AG04449 (cell line): ENCODE data around the genes TEX47, ANKIB1 and GATAD1.

- RRBS: 2% methylated on average over 4 of the region's 15 CpGs
Measured at GRCh38 chr7:87218661-87219412, 695 bp downstream of the TMEM243 start.

DNA sequence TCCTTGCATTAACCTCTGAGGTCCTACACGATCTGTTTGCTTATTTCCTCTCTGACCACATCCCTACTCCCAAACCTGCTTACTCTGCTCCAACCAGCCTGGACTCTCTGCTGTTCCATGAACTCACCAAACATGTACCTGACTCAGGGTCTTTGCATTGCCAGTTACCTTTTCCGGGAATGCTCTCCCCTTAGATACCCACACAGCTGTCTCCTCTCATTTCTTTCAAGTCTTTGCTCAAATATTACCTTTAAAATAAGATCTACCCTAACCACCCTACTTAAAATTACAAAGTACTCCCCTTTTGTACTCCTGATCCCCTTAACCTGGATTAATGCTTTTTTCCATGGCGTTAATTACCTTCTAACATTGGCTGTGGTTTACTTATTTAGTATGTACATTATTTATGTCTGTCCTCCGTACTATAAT, 2.2 kb downstream of the ABCB4 start:
- RRBS: no CpG with 5 or more reads among the region's 4 CpGs

DNA sequence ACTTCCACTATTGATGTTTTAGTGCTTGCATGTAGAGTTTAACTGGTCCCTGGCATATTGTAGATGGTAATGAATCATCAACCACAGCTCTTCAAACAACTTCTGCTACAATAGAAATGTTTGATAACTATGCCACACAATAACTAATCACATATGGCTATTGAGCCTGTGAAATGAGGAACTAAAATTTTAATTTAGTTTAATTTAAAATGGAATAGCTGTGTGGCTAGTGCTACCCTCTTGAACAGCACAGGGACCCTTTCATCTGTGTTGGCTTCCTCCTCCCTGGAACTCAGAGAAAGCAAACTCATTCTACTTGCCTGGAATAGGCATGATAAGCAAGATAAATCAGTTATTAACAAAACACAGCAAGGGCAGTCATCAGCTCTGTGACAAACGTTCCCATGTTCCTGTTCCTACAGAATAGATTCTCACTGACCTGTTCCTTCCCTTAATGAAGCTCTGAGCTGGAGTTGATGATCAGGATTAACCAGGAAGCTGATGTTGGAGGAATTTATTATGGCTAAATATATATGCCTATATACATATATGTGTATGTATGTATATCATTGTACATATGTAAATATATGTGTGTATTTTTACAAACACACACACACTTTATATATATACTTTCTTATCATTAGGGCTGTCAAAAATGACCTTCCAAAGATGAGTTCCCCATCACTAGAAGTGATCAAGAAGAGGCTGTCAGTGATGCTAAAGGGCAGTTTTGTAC, 5.1 kb upstream of the SRI start:
- RRBS: no CpG with 5 or more reads among the region's 1 CpG

DNA sequence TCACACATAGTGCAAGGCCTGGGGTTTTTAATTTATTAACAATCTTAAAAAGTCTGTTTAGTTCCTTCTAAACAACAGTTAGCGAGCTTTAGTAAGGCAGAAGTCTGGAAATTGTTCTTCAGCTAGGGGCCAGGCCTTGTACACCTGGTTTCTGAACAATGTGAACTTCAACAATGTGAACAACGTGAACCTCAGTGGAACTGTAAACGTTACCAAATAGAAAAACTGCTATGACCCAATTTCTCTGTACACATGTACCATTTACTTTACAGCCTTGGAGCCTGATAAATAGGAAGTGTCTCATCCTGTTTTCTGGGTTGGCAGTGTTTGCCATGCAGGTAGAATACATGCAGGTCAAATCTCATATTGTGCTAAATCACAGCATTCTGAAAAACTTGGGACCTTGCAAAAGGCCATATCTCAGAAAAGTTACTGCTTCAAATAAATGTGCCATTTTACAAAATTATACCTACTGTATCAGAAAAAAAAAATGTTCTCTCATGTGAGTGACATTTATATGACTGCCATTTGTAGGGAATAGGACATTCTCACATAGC, 1.6 kb downstream of the STEAP4 start:
- RRBS: no CpG with 5 or more reads among the region's 3 CpGs

DNA sequence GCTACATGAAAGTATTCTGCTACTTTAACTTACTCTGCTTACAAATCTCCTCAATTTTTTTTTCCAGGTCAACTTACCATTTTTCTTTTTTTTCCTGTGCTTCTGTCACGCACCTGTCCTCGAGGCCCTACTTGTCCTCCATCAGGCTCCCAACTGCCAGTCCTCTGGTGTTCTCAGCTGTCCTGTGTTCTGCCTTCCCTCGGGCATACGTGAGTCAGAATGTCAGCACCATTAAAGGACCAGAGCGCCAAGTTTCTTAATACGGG, at the start of gene TEX47:
Gene TEX47, minus strand, starts transcription at position 175 of the 266 bp plus-strand sequence.
- RRBS: no CpG with 5 or more reads among the region's 6 CpGs

DNA sequence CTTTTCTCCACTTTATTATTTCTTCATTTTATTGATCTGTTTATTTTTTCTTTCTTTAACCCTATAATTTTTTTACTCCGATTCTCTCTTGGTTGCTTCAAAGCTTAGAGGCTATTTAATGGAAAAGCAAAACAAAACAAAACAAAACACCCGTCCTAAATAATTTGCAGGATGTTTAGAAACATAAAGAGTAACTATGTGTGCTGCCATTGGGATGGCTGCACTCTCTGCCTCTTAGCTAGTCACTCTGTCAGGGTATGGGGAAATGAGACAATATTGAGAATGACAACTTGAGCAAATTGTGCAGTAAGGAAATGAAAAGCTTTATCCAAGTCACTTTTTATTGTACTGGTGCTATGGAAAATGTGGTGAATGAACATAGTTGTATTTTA, 1.4 kb downstream of the STEAP2 start:
- RRBS: no CpG with 5 or more reads among the region's 2 CpGs

DNA sequence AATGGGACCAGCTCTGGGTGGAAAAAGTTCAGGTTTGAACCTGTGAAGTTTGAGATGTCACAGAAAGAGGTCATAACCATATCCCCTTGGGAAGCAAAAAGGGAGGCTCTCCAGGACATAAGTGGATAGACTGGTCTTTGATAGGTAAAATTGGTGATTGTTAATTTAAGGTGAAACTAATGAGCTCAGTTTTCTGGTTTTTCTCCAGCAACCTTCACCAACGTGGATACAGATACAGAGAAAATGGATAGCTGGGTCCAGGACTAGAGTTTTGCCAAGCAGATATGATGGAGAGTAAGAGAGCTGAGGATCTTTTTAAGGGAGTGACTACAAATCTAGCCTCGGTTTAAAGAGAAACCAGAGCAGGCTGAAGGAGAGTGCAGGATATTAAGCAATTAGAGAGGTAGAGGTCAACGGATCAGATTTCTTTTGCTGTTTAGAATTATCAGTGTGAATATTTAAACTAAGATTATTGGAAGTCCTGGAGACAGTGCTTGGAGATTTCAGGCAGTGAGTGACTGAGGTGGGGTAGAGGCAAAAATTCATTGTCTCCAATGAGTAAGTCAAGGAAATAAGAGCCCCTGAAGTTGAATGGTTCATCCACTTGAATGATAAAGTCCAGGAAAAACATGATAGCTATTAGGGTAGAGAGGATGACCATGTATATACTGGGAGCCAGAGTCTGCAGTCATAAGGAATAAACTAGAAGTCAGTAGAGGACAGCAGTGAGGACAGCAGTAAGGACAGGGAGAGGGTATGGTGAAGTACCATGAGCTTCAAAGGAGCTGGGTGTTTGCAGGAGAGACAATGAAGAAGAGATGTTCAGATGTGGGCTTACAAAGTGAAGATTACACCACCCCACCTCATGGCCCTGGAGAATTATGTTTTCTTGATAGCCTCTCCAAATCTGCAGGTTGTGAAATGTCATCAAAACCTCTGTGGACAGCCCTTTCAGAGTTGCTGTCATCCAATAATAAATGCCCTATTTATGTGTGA, 3.1 kb downstream of the STEAP2 start:
- RRBS: no CpG with 5 or more reads among the region's 3 CpGs

- RRBS: no CpG with 5 or more reads among the region's 8 CpGs
Measured at GRCh38 chr7:90216258-90216881, 4.8 kb downstream of the STEAP2 start.

GRCh38 chr7:90231298-90231692, 13.7 kb upstream of the CFAP69 start:
- RRBS: no CpG with 5 or more reads among the region's 3 CpGs

- RRBS: no CpG with 5 or more reads among the region's 3 CpGs
Measured at GRCh38 chr7:90269433-90270084, 24.6 kb downstream of the CFAP69 start.

- RRBS: no CpG with 5 or more reads among the region's 3 CpGs
Measured at GRCh38 chr7:90463462-90463773, 6.0 kb upstream of the PTTG1IP2 start.

- RRBS: no CpG with 5 or more reads among the region's 2 CpGs
Measured at GRCh38 chr7:90621169-90621635, 25.1 kb downstream of the CDK14 start.

GRCh38 chr7:90691161-90691740, 95.1 kb downstream of the CDK14 start:
- RRBS: no CpG with 5 or more reads among the region's 4 CpGs

- RRBS: no CpG with 5 or more reads among the region's 3 CpGs
Measured at GRCh38 chr7:92038257-92038920, 95.9 kb downstream of the CYP51A1 start.

GRCh38 chr7:92043492-92044221, 90.6 kb downstream of the CYP51A1 start:
- RRBS: no CpG with 5 or more reads among the region's 4 CpGs

DNA sequence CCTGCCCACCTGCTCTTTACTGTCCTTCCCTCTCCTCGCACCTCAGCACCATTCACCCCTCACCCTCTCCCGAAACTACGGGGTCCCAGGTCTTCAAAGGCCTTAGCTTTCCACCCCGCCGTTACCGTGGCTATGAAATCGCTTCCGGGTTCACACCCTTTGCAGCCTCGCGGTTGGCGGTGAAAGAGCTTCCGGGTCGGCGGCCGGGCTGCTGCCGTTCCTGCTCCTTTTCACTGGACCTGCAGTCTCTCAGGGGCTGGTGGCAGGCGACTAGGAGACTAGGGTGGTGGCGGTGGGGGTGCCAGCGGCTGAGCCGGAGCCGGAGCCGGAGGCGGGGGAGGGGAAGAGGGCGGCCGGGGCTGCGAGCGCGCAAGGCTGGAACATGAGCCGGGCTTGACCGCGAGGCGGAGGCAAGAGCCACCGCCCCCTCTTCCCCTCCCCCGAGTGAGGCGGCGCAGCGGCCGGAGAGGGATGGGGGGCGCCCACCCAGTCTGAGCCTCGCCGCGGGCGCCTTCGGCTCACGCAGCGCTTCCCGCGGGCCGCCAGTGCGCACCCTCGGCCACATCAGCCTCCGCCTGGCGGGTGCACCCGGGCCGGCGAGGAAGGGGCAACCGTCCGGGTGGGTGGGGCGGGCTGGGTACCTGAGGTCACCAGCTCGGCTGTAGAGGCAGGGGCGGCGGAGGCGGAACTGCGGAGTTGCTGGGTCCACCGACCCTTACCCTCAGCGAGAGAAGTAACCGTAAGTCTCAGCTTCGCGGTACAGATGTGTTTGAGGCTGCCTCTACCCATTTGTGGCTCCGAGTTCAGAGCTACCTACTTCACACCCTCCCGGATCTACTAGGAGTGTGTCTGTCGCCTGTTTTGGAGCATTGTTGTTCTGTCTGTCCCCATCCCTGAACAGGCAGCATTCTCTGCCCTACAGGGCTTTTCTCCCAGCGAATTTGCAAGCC, at the start of gene ANKIB1:
Gene ANKIB1, plus strand, starts transcription at position 194 of the 950 bp plus-strand sequence.
- RRBS: 2% methylated on average over 15 of the region's 73 CpGs

GRCh38 chr7:92264957-92266147, 19.6 kb downstream of the ANKIB1 start:
- RRBS: no CpG with 5 or more reads among the region's 7 CpGs

DNA sequence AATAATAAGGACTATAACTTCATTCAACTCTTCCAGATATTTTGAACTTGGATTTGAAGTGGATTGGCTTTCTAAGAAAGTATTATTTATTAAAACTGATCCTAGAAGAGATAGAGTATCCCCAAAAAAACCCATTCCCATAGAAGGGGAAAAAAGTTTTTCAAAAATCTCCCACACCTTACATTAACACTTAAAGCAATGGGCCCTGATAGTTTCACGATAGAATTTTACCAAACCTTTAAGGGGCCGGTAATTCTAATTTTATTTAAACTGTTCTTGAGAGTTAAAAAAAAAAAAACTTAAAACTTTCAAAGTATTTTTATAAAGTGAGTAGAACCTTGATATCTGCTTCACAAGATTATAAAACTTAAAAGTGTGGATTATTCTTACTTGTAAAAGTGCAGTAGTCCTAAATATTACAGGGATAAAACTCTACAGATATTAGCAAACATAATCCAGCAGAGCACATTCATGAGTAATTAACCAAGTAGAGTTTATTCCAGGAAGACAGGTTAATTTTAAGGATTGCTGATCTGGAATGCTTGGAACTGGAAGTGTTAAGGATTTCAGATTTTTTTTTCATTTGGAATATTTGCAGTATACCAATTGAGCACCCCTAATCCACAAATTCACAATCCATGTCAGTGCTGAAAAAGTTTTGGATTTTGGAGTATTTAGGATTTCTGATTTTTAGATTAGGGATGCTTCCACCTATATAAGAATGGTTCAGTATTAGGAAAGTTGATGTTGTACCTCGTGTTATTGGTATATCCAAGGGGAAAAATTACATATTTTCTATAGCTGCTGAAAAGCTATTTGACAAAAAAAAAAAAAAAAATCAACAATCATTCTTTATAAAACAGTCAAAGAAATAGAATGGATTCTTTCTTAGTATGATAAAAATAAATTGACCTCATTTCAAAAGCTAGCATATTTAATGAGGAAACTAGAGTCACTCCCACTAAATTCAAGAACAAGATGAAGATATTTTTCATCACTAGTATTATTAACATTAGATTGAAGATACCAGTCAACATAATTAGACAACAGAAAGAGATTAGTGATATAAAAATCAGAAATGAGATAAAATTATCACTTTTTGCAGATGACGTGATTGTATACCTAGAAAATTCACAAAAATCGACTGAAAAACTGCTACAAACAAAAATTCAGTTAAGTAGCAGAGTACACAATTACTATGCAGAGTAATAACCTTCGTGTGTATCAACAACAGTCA, 69.2 kb upstream of the GATAD1 start:
- RRBS: no CpG with 5 or more reads among the region's 6 CpGs

DNA sequence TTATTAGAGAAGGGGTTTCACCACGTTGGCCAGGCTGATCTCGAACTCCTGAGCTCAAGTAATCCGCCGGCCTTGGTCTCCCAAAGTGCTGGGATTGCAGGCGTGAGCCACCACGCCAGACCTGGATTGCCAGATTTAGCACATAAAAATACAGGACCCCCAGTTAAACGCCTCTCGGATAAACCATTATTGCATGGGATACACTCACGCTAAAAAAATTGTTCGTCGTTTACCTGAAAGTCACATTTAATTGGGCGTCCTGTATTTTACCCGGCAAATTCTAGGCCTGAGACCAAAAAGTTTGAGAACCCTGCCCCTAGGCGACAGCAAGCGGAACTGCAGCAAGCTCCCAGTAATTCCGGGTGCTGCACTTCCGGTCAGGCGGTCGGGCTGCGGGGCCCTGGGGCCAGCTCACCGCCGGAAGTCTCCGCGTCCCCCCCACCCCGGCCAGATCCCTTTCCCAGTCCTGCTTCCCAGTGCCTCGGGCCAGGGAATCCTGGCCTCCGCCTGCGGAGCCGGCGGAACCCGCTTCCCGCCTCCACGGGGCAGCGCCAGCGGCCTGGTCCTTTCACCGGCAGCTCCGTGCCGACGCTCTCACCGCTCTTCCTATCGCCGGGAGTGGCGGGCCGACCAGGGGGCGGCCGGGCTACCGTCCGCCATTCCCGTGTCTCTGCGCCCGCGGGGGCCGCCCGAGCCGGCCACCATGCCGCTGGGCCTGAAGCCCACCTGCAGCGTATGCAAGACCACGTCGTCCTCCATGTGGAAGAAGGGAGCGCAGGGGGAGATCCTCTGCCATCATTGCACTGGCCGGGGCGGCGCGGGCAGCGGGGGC, at the start of gene GATAD1:
Gene GATAD1, plus strand, starts transcription at position 456 of the 832 bp plus-strand sequence.
- RRBS: 2% methylated on average over 37 of the region's 65 CpGs

GRCh38 chr7:92614388-92615100, 24.4 kb upstream of the FAM133B start:
- RRBS: no CpG with 5 or more reads among the region's 3 CpGs